SEM (cell line): ENCODE measurements around a stretch of chr14.

- PRO-cap, result no peak
These were observed 58.8 kb downstream of the TTC7B start for GRCh38 chr14:90757396-90757801.

GRCh38 chr14:90827973-90828508, 11.8 kb upstream of the TTC7B start:
- PRO-cap, result bidirectional peak, plus-strand start at chr14:90828383, minus-strand start at chr14:90828161

DNA sequence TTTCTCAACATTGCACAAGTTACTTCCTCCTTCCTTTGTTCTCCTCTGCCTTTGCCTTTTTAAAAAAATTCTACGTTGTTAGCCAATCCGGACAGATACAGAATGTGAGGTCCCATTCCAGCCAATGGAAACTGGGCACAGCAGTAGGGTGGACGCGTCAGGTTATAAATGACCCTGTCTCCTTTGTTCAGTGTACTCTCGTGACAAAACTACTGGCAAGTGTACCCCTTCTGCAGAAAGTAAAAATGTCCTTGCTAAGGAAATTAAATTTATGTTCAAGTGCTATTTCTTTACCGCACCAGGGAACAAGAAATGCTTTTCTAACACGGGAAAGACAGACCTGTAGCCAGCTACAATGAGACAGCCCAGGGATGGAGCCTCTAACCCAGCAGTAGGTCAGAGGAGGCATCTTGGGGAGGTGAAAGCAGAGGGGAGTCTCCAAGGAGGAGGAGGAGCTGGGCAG, 26.2 kb upstream of the DGLUCY start:
- PRO-cap, result no peak

- PRO-cap, result no peak
These were observed 18.6 kb upstream of the DGLUCY start for GRCh38 chr14:91095329-91095637.

DNA sequence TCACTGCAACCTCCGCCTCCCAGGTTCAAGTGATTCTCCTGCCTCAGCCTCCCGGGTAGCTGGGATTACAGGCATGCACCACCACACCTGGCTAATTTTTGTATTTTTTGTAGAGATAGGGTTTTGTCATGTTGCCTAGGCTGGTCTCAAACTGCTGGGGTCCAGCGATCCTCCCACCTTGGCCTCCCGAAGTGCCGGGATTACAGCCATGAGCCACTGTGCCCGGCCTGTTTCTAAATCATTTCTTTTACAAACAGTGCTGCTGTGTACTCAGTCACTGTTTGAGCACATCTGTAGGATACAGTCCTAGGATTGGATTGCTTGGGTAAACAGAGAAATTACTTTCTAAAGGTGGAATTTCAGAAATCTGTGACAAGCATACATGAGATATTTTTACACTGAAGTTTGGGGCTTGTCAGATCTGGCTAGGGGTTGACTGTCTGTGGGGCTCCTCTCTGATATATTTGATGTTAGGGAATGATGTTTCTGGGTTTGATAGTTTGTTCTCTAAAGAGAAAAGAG, 42.4 kb downstream of the DGLUCY start:
- PRO-cap, result no peak

GRCh38 chr14:91171586-91172016, 57.7 kb downstream of the DGLUCY start:
- PRO-cap, result no peak

DNA sequence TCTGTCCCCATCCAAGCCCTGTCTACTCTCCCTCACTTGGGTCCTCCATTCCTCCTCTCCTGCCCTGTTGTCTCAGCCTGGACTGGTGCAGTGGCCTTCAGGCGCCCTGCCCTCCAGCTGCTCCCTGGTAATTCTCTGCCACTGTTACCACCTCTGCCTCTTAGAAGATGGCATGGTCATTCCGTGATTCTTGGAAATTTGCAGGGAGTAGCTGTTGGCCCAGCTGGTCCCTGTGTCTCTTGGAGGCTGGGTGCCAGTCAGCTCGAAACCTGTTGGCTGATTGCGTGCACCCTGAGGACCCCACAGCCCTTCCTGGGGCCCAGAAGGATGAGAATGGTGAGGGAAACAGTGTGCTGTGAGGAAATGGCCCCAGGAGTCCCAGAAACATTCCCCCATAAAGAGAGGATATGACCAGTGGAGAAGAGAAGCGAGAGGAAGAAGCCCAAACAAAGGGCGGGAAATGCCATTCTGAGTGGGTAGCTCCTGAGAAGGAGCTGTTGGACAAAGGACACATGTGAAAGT, 22.4 kb downstream of the GPR68 start:
- PRO-cap, result no peak

DNA sequence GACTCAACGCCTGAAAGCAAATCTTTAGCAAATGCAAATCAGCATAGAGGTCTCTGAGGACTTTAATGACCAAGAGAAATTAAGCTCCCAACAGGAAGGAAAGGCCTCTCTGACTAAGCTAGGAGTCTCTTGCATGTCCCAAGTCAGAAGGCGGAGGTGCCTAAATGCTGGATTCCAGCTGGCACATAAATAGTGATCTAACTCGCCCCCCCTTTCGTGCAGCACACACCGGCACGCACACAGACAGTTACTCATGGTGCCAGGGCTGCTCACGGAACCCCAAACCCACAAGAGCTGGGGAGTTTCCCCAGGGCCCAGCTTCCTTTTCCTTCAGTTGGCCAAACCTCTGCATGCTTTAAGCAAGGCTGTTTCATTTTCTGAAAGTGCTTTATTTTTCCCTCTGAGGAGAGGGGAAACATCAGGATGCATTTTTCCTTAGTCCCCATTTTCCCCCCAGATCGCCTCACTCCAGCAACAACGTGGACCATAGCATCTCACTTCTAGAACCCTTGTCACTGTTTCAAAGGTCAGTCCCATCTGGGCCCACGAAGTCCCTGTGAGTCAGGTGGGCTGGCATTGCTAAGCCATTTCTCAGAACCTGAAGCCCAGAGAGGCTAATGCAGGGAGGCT, 933 bp downstream of the GPR68 start:
- PRO-cap, result no peak

- PRO-cap, result no peak
These were observed 24.8 kb downstream of the CCDC88C start for GRCh38 chr14:91392493-91393537.

GRCh38 chr14:91408127-91408926, 9.3 kb downstream of the CCDC88C start:
- PRO-cap, result no peak

GRCh38 chr14:91425545-91426033, 8.0 kb upstream of the CCDC88C start:
- PRO-cap, result no peak

DNA sequence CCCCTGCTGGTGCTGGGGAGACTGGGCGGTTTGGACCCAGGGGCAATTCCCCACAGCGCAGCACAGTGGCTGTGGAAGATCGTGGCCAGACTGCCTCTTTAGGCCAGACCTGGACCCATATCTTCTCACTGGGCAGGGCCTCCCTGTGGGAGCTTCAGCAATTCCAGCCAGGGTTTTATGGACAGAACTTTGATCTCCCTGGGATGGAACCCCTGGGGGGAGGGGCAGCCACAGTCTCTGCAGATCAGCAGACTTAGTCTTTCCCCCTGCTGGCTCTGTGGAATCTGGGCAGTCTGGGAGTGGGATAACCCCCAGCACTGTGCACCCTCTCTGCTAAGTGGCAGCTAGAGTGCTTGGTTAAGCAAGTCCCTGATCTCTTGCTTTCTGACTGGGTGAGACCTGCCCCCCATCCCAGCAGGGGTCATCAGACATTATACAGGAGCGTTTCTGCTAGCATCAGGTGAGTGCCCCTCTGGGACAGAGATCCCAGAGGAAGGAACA, 44.9 kb upstream of the PPP4R3A start:
- PRO-cap, result no peak

GRCh38 chr14:91573900-91575011, 64.1 kb upstream of the PPP4R3A start:
- PRO-cap, result no peak

DNA sequence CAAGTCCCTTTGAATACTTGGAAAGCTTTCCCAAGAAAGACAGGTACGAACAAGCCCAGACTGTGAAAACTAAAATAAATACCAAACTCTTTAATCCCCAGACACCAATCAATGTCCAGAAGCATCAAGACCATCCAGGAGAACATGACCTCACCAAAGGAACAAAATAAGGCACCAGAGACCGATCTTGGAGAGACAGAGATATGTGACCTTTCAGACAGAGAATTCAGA, 76.8 kb downstream of the CATSPERB start:
- PRO-cap, result no peak

DNA sequence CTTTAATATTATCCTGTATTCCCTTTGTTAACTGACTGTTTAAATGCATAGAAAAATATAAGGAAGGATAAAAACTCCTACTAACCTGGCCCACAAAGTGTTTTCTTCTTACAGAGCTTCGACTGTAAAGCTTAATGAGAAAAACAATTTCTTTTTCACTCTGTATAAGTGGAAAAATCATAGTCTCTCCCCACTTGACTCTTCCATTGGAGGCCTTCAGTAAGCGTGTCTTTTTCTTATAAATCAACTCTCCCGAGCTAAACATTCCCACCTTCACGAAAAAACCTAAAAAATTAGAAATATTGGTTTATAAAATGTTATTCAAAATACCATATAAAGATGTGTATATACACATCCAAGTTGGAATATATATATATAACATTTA, 53.2 kb upstream of the CATSPERB start:
- PRO-cap, result no peak

DNA sequence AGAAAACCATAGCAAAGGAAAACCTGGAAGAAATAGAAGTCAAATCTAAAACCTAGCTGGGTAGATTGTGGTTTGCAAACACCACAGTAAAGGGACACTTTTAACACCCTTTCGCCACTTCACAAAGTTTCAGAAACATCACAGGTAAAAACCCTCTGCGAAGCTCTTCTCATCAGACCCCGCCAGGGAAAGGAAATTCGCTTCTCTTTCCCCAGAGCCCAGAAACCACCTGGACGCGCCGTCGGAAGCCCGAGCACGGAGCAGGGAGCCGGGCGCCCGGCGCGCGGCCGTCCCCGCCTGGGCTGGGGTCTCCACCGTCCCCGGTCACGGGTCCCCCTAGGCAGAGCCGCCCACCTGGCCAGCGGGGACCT, 31.7 kb downstream of the TC2N start:
- PRO-cap, result no peak

- PRO-cap, result no peak
These were observed 2.6 kb upstream of the TC2N start for GRCh38 chr14:91869663-91870592.

DNA sequence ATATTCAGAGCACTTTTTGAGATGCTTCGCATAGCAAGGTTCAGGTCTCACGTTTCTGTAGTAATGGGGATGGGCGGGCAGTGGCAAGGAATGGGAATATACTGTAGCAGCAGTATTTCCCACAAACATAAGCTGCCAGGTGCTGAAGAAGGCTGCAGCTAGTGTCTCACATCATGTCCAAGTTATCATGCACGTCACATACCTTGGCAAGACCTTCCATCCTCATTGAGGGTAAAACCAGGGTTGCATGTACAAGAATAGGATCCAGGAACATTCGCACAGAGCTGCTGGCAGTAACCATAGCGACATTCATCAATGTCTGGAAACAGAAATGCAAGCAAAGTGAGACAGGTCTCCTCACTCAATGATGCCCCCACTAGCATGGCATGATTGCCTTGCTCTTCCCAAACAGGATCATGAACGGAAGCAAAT, 23.7 kb upstream of the TC2N start:
- PRO-cap, result no peak

GRCh38 chr14:91899013-91899765, 31.9 kb upstream of the TC2N start:
- PRO-cap, result no peak

DNA sequence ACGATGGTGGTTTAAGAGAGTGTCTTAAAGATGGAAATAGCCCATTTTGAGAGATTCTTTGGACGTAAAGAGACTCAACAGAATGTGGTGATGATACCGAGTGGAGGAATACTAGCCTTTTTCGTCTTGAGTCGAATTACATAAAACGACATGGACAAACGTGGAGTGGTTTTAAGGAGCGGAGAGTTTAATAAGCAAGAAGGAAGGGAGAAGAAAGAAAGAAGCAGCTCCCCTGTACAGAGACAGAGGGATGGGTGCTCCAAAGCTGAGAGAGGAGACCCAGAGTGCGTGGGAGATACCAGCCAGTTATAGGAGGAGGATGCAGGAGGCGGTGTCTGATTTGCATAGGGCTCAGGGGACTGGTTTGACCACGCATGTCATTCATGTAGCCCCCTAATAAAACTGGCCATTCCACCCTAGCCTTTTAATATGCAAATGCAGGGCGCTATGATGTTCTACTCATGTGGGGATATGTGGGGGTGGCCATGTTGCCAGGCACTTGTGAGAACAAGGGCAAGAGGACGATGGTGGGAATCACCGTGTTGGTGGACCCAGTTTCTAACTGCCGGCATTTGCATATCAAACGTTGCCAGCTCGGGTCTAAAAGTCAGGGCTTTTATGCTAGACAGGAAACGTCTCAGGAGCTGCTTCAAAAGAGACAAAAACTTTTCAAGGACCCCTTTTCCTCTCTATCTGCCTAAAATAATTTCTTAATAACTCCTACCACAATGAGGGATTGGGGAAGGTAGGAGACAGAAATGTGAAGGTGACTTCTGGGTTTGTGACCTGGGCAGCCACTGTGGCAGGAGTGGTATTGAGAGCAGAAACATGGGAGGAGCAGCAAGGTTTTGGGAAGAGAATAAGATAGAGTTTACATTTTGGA, 2.0 kb upstream of the ATXN3 start:
- PRO-cap, result no peak